Jejunum (tissue), 1 donor: ENCODE measurements around a stretch of chr2.

DNA sequence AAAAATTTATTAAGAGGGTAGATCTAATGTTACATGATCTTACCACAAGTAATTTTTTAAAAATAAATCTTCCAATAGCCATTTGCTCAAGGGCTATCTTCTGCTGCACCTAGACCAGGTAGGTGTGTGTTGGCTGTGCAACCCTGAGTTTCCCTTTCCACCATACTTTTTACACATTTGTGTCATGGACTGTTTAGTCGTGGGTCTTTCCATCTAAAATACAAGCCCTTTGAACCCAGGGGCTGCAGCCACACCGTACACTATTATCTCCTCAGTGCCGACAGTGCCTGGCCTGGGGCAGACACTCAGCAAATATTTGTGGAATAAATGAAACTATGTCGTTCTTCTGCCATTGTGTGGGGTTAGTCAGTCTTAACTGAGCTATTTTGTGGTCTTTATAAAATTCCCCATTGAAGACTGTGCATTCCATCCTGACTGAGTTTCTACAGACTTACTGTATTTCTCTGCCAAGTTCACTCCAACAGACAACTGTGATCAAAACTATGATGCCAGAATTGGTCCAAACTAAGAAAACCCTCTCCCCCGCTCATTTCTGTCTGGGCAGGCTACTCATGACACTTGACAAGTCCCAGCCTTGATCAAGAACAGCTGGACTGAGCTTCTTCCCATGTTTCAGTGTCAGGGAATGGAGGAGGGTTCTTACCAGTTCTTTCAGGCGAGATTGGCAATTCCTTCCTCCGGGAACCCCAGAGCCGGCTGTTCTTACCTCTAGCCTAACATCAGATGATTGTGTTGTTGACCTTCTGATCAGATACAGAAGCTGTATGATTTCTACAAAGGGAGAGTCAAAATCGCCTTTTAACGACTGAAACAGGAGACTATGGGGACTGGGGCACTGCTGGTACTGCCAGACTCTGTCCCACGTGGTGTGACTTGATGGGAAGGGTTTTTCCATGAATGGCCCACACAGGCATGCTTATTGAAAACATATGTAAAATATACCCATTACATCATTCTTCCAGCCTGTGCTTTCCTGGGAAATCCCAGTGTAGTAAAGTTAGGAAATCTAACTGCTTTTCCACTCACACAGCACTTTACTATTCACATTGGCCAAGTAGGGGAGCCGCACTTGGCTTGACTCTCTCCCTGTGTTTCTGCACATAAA, 77.4 kb upstream of the NPAS2 start:
- PRO-cap: no peak

- PRO-cap: no peak
Observed at GRCh38 chr2:100837230-100838011, 17.5 kb downstream of the NPAS2 start.

DNA sequence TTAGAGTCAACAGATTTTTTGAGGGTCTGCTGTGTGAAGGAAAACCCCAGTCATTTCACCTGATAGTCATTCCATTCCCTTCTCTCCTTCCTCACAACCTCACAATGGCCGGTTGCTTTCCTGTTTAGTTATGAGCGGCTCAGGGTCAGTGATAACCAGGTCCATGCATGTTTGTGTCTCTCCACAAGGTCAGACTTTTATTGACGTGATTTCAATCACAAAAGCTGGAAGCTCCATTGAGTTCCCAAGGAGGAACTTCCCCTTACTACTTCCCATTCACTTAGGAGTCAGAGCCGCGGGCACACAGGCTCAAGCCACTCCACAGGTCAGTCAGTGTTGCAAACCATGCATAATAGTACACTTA, 74.3 kb downstream of the NPAS2 start:
- PRO-cap: no peak

- PRO-cap: no peak
Observed at GRCh38 chr2:100940866-100941758, 61.0 kb upstream of the RPL31 start.

DNA sequence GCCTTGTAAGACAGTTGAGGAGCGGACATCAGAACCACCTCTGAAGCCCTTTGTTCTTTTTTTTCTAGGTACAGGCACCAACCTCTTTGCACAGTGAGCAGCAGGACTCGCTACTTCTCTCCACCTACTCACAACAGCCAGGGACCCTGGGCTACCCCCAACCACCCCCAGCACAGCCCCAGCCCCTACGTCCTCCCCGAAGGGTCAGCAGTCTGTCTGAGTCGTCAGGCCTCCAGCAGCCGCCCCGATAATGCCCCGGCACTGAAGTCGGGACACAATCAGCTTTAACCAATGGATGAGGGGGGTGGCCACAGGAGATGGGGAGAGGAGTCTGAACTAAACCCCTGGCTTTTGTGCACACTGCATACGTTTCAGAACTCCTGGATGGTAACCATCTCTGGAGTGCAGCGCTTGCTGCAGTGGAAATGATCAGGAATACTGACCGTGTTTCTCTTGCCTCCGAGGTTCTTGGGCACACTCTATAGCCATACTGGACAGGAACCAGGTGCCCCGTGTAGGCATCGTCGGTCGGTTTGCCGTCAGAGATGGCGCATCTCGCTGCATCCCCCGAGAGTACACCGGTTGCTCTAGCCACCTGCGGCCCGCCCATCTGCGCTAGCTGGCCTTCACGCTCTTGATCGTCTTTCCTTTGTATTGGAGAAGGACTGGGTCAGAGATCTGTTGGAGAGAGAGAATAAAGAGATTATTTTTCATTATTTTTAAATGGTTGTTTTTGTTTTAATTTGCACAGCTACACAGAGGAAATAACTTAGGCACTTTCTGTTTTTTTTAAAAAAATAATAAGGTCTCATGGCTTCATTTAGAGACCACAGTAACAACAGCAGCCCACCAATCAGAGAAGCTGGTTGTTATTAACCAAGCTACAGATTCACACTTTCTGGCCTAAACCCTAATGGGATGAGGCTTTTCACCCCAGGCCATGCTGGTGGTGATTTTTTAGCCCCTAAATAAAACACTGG, 6.5 kb upstream of the RPL31 start:
- PRO-cap: no peak

DNA sequence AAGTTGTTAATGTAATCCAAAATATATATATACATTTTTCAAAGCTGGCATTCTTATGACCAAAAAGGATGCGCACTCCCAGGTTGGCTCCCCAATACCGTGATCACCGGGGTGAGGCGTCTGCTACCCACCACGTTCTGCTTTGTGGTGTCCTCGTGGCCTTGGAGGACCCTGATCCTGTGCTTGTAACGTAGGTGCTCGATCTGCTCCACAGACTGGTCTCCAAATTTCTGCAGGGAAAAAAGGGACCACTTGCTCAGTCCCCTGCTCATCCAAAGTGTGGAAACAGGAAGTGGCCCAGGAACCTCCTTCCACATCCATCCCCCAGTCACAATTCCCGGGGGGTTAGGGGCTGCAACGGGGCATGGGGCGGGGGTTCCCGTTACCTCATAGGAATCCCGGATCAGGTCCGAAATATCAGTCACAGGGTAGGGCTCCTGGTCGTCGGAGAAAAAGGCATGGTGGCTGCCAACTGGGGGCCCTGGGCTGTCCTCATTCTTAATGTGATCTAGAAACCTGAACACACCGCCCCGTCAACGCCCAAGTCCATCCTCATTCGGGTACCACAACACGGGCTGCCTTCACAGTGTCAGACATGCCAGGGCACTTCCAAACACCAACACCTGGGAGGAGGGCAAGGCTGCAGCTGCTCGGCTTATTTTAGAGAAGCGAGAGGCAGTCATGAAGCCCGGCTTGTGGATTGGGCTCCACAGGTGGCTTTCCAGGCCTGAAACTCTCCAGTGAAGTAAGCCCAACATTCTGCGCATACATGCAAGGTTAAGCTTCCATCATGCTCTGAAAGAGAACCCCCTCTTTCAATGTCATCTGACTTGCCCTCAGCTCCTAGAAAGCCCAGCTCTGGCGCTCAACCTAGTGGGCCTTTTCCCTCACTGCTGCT, 26.1 kb downstream of the RPL31 start:
- PRO-cap: no peak

DNA sequence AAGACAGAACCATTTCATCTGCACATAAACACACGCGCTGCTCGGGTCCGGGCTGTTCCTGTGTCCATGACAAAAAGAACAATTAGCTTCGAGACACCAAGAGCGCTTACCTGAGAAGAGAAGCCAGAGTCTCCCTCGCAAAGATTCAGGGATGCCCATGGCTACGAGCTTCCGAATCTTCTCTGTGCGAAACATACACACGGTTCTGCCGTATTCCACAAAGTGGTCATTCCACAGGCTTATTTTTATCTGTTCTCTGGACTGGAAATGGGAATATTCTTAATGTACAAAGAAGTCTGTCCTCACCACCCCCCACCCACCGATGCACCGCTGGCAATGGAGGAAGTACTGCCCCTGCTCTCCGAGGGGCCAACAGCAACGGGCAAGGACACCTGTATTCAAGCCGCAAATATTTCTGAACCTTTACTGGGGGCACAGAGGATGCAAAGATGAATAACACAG, 33.9 kb downstream of the RPL31 start:
- PRO-cap: no peak

GRCh38 chr2:101114657-101115476, 36.3 kb downstream of the TBC1D8 start:
- PRO-cap: no peak

DNA sequence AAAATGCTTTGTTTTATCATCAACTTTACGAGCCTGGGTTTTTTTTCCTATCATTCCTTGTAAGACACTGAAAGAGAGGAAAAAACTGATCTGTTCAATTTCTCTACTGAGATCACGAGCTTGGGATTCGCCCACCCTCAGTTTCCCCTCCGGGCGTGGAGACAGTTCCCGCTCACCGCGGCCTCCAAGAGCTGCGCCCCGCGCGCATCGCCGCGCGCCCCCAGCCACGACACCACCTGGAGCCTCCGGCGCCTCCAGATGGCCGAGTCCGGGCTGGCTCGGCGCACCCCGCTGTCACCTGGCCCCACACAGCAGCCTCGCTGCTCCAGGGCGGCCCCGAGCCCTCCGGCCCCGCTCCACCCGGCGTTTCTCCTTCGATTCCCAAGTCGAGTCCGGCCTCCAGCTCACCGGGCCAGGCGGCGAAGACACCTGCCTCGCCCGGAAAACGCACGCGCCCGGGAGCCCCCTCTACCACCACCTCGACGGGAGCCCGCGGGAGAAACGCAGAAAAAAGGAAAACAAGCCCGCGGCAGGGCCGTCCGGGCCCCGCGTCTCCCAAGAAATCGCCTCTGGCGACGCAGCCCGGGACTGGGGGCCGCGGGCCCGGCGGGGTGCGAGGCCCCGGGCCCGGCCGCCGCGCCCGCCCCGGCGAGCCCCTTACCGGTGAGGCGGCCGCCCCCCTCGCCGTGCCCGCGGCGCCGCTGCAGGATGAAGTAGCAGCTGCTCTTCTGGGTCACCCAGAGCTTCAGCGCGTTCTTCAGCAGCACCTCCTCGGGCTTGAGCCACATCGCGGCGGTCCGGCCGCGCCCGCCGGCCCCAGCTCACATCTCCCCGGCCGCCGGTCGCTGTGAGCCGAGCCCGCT, 485 bp downstream of the TBC1D8 start:
- PRO-cap: no peak

DNA sequence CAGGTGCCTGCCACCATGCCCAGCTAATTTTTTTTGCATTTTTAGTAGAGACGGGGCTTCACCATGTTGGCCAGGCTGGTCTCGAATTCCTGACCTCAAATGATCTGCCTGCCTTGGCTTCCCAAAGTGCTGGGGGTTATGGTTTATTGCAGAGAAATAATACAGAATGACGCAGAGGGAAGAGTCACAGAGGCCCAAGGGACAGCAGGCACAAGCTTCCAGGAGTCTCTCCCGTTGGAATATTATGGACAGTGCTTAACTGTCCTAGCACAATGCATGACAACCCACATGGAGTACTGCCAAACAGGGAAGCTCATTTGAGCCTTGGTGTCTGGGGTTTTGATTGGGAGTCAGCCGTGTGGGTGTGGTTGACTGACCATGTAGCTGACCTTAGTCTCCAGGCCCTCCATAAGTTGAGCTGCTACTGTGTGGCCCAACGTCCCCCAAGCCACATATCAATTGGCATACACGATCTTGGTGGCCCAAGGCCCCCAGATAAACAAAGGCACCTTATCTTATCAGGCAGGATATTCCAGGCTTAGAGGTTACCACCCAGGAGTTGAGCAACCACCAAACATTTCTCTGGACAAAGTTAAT, 45.4 kb upstream of the CNOT11 start:
- PRO-cap: no peak

- PRO-cap: no peak
Observed at GRCh38 chr2:101253781-101254393, 1.2 kb downstream of the CNOT11 start.

- PRO-cap: no peak
Observed at GRCh38 chr2:101328381-101329143, 20.1 kb upstream of the RNF149 start.

DNA sequence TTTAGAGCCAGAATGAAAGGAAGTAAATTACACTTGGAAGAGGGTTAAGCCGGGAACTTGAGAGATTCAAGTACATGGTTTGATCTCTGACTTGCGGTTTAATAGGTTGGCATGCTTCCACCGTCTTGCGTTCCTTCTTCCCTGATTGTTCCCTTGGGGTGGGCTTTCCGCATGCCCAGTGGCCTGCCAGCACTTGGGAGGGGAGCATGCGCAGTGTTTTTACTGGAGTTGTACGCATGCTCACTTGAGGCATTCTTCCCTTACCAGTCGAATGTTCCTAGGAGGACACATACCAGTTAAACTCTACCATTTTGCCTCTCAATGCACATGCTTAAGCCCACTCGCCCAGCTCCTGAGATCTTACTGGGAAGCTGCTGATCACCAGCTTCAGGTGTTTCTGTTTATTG, 92.8 kb upstream of the RFX8 start:
- PRO-cap: no peak

- PRO-cap: no peak
Observed at GRCh38 chr2:101705283-101706280, 8.1 kb downstream of the MAP4K4 start.

DNA sequence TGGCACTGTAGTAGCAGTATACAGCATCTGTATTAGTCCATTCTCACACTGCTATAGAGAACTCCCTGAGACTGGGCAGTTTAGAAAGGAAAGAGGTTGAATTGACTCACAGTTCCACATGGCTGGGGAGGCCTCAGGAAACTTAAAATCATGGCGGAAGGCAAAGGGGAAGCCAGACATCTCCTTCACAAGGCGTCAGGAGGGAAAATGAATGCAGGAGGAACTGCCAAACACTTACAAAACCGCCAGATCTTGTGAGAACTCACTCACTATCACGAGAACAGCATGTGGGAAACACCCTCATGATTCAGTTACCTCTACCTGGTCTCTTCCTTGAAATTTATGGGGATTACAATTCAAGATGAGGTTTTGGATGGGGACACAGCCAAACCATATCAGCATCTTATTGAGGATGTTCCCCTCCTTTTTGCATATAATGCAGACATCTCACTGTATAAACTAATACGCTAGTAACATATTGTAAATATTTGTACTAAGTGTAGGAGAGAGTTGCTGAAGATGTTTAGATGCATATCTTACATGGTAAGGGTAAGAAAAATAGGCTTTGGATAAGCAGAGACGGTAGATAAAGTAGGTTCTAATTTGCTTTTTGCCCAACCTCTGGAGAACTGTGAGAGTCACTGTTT, 25.5 kb downstream of the MAP4K4 start:
- PRO-cap: no peak

GRCh38 chr2:101766335-101766719, 68.8 kb downstream of the MAP4K4 start:
- PRO-cap: no peak

DNA sequence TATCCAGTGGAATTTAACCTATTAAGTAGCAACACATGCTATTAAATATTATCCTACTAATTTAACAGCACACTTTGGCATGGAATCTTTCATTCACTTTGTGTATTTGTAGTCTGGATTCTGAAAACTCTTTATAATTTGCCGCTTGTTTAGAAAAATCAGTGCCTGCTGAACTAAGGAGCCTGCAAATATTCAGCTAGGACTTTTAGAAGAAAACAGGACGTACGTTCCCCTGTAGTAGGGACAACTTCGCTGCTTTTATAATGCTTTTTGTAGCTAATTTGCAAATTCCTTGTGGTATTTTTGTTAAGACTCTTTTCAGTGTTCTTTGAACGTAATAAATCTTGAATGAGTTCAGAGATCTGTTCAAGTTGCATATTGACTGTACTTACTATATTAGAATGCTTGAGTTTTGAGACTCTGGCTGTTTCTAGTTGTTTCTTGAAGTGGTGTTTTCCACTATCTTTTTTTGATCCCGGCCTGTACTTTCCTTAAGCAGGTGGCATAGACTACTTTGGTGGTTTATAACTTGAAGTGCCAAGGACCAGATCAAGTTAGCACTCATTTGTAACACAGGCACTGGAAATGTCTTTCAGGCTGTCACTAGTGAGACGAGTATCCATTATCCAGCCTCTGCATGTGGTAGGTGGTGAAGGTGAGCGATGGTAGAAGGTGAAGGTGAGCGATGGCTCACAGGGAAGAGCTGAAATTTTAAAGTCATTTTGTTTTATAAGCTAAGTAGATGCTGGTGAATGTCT, 145.7 kb upstream of the IL1R2 start:
- PRO-cap: no peak

- PRO-cap: no peak
Observed at GRCh38 chr2:101870029-101871069, 121.4 kb upstream of the IL1R2 start.

GRCh38 chr2:101989795-101990142, 2.0 kb upstream of the IL1R2 start:
- PRO-cap: no peak

- PRO-cap: no peak
Observed at GRCh38 chr2:102041952-102042564, 50.3 kb downstream of the IL1R2 start.